Mononuclear cell (primary cell): ENCODE measurements around the gene FGF19.

DNA sequence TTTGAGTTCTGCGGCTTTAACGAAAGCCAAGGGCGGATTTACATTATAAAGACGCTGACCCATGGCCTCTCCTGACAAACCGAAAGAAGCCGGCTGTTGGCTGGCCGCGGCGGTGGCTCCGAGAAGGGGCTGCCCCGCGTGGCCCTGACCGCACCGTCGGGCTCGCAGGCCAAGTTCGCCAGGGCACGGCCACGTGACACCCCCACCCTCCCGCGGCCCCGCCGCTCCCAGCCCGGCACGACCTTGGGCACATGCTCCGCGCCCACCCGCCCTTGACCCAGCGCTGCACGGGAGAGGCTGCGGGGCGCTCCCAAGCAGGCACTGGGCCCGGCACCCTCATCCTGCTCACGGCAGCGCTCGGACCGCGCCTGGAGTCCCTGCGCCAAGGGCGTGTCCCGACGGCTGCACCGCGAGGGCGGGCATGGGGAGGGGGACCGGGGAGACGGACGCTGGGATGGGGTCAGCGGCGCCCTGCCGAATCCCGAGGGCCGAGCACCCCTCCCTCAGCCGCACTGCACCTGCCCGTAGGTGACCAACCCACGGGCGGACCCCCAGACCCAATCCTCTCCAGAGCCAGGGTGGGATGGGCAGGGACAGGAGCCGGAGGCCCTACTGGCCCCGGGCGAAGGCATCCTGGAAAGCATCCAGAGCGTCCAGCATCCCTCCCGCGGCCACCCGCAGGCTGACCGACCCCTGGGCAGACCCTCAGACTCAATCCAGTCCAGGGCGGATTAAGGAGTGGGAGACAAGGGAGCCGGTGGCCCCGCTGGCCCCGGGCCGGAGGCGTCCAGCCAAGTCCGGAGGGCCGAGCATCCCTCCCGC, 828 bp downstream of the CPT1A start:
- RRBS: 2% methylated on average over 26 of the region's 74 CpGs

DNA sequence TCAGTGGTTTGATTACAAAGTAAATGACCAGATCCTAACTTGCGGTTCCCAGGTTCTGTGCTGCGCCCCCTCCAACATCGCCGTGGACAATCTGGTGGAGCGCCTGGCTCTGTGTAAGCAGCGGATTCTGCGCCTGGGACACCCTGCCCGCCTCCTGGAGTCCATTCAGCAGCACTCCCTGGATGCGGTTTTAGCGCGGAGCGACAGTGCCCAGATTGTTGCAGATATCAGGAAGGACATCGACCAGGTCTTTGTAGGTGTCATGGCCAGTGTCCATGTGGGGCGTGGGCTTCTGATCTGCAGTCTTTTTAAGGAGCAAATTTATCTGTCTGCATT, 11.0 kb downstream of the IGHMBP2 start:
- RRBS: no CpG with 5 or more reads among the region's 14 CpGs

DNA sequence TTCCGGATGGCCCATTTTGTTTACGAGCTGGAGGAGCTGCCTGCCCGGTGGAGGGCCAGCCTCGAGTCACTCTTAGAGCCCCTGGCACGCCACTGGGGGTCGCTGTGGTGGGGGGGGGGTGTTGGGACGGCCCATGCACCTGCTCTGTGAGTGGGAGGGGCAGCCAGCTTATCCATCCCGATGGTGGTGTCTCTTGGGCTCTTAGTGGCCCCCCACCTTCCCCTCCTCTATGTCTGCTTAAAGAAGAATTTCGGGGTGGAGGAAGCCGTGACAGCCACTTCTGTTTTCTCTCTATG, 24.6 kb downstream of the MRGPRD start:
- RRBS: no CpG with 5 or more reads among the region's 10 CpGs

- RRBS: no CpG with 5 or more reads among the region's 11 CpGs
Observed at GRCh38 chr11:68962946-68963298, 17.9 kb downstream of the MRGPRD start.

GRCh38 chr11:69000741-69001687, 12.0 kb downstream of the MRGPRF start:
- RRBS: no CpG with 5 or more reads among the region's 22 CpGs

DNA sequence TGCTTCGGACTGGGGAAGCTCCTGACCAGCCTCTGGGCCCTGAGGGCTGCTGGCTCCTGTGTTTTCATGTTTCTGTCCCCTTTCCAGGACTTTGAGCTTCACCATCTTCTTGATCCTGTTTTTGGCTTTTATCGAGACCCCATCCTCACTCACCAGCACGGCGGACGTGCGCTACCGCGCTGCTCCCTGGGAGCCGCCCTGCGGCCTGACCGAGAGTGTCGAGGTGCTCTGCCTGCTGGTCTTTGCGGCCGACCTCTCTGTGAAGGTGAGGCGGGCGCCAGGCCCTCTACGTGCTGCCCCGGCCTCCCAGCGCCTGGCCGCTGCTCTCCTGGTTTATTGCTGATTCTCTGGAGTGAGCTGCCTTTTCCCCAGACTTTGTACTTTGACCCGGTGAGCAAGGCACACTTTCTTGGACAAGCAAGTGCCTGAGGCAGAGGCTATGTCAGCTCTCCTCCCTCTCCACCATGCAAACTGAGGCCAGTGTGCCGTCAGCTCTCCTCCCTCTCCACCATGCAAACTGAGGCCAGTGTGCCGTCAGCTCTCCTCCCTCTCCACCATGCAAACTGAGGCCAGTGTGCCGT, 6.4 kb downstream of the TPCN2 start:
- RRBS: 94% methylated on average over 4 of the region's 24 CpGs

DNA sequence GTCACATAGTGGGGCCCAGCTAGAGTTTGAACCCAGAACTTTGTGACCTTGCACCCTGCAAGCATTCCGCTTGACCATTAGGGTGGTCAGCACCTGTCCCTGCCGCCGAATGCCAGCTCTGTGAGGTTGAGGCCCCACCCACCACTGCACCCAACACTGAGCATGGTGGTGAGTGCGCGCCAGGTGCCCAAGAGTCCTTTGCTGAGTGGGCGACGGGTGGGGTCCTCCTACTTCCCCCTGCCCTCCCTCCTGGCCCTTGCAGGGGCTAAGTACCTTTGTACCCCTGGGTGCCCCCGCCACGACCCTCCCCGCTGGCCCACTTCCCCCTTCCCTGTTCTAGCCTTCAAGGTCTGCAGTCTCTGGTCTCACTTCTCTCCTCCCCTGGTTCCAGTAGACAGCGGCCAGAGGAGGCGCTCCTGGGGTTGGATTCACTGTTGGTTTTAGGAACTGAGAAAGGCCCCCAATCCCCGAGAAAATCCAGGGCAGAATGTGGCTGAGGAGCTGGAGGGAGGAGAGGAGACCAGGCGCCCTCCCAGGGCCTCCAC, 32.2 kb upstream of the SMIM38 start:
- RRBS: no CpG with 5 or more reads among the region's 14 CpGs

DNA sequence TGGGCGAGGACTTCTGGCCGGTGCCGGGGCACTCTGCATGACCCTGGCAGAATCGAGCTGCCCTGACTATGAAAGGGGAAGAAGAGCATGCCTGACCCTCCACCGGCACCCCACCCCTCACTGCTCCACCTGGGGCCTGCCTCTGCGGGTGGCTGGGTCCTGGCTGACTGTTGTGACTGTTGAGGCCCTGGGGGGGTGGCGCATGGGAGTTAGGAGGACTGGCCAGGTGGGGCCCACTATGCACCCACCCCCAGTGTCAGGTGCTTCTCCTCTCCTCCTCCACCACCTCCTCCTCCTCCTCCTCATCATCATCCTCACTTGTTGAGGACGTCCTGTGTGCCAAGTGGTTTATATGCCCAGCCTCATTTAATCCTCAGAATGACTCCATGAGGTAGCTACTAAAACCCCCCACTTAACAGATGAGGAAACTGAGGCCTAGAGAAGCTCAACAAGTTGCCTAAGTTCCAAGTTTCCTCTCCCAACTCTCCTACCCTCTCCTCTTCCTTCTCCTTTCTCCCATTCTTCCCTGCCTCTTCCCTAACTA, 2.2 kb downstream of the MYEOV start:
- RRBS: 61% methylated on average over 3 of the region's 8 CpGs

- RRBS: no CpG with 5 or more reads among the region's 31 CpGs
Observed at GRCh38 chr11:69443710-69444588, 150.0 kb downstream of the MYEOV start.

DNA sequence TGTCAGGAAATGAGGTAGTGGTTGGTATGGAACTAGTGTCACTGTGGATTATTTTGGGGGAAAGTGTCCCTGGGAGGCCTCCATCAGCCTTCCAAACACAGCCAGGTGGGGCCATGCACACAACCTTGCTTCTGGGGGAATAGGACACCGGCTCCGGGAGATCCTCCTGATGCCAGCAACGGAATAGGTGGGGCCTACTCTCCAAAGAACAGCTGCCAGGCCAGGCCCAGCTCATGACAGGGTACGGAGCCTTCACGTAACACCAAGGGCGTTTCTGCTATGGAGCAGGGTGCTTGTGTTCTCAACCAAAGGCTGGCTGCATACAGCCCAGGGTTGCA, 156.9 kb downstream of the MYEOV start:
- RRBS: no CpG with 5 or more reads among the region's 6 CpGs

- RRBS: no CpG with 5 or more reads among the region's 31 CpGs
Observed at GRCh38 chr11:69471220-69471703, 169.7 kb upstream of the CCND1 start.

- RRBS: no CpG with 5 or more reads among the region's 8 CpGs
Observed at GRCh38 chr11:69634616-69635183, 6.3 kb upstream of the CCND1 start.

DNA sequence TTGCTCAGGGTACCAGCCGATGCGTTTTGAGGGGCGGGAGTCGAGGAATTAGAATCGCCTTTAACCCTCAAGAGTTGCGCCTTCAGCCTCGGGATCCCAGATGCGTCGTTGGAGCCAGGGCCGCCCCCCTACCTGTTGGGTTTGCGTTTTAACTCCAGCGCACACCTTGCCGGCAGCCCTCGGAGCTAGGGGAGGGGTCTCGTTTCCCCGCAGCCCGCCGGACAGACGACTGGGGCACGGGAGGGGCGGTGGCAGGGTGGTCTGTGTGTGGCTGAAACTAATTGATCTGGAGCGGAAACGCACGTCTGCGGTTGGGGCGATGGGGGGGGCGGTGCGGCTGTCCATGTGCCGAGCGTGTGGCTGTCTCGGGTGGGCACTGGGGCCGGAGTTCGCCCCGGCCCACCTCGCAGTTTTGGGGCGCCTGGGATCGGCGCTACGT, 3.3 kb upstream of the CCND1 start:
- RRBS: 1% methylated on average over 10 of the region's 39 CpGs

GRCh38 chr11:69643122-69643776, 2.3 kb downstream of the CCND1 start:
- RRBS: 1% methylated on average over 17 of the region's 68 CpGs

GRCh38 chr11:69649296-69649962, 8.5 kb downstream of the CCND1 start:
- RRBS: no CpG with 5 or more reads among the region's 20 CpGs

DNA sequence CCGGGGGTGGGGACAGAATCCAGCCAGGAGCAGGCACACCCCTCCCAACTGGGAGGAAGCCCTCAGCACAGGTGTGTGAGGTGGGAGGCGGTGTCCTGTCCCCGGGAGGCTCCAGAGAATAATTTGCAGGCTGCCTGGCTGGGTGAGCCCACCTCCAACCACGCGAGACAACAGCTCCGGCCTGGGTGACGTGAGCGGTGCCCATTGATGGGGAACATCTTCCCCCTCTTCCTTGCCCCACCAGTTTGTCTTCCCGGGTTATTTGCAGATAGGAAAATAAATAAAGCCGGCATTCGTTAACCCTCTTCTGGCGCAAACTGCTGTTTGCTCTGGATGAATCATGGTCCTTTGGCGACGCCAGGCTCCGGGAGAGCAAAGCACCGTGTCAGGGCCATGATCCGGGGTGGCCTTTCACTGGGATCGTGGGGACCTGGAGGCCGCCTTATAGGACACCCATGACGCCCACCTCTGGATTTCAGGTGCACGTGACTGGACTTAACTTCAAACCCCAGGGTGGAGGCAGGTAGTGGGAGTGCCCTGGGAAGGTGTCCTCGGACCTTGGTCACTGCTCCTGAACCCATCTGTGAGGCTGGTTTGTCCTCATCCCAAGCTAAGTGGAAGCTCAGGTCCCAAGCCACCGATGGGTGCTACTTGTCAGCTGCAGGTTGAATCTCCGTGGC, 13.9 kb downstream of the CCND1 start:
- RRBS: 89% methylated on average over 15 of the region's 24 CpGs

- RRBS: 4% methylated on average over 28 of the region's 47 CpGs
Observed at GRCh38 chr11:69703882-69704408, at the start of gene FGF19. Gene FGF19, minus strand, starts transcription at chr11:69704022.

- RRBS: no CpG with 5 or more reads among the region's 33 CpGs
Observed at GRCh38 chr11:69918720-69919243, 99.6 kb upstream of the FGF3 start.

GRCh38 chr11:69970820-69971350, 107.2 kb upstream of the ANO1 start:
- RRBS: no CpG with 5 or more reads among the region's 4 CpGs

GRCh38 chr11:69983449-69983802, 94.7 kb upstream of the ANO1 start:
- RRBS: no CpG with 5 or more reads among the region's 9 CpGs